ENCODE measurements around the genes SLC8B1 and SDSL.

DNA sequence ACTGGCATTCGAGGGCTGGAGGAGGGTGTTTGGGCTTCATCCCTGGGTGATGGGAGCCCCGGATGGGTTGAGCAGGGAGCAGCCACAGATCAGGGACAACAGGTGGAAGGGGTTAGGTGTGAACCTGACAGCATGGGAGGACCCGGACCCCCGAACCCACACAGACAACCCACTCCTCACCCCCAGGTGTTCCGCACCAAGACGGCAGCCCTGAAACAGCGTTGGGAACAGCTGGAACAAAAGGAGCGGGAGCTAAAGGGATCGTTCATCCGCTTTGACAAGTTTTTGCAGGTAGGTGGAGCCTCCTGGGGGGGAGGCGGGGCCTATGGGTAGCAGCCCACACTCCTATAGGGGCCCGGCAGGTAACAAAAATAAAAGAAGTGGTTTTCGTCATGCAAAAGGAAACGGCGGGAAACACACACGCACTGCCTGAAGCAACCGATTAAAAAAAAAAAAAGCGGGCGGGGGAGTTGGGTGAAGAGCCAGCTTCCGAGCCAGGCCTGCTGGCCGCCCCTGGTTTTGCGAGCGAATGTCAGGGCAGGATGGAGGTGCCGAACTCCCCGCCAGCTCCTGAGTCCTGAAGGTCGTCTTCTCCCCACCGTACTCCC is 3.2 kb downstream of the CFAP73 start:
- PRO-cap, result no peak

DNA sequence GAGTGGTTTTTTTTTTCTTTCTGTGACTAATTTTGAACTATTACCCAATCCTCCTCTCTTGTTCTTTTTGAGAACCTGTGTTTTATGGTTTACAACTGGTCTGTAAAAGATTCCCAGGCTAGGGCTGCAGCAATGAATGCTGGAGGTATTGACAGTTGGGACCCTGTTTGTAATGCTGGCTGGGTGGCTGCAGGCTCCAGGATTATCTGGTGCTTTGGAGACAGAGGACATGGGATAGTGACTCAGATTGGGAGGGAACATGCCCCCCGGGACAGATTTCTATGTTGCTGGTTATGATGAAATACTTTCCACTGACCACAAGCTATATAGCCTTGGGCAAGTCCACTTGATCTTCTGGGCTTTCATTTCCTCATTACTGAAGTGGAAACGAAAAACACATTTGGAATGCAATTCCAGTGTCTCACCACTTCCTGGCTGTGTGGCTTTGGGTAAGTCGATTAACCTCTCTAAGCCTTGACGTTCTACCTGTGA is 6.0 kb downstream of the IQCD start:
- PRO-cap, result no peak

- PRO-cap, result unidirectional peak, plus-strand start at chr12:113231846
Measured at GRCh38 chr12:113231388-113232117, 10.3 kb downstream of the TPCN1 start.

- PRO-cap, result bidirectional peak, plus-strand start at chr12:113245969, minus-strand start at chr12:113245868
Measured at GRCh38 chr12:113245645-113246958, 24.8 kb downstream of the TPCN1 start.

DNA sequence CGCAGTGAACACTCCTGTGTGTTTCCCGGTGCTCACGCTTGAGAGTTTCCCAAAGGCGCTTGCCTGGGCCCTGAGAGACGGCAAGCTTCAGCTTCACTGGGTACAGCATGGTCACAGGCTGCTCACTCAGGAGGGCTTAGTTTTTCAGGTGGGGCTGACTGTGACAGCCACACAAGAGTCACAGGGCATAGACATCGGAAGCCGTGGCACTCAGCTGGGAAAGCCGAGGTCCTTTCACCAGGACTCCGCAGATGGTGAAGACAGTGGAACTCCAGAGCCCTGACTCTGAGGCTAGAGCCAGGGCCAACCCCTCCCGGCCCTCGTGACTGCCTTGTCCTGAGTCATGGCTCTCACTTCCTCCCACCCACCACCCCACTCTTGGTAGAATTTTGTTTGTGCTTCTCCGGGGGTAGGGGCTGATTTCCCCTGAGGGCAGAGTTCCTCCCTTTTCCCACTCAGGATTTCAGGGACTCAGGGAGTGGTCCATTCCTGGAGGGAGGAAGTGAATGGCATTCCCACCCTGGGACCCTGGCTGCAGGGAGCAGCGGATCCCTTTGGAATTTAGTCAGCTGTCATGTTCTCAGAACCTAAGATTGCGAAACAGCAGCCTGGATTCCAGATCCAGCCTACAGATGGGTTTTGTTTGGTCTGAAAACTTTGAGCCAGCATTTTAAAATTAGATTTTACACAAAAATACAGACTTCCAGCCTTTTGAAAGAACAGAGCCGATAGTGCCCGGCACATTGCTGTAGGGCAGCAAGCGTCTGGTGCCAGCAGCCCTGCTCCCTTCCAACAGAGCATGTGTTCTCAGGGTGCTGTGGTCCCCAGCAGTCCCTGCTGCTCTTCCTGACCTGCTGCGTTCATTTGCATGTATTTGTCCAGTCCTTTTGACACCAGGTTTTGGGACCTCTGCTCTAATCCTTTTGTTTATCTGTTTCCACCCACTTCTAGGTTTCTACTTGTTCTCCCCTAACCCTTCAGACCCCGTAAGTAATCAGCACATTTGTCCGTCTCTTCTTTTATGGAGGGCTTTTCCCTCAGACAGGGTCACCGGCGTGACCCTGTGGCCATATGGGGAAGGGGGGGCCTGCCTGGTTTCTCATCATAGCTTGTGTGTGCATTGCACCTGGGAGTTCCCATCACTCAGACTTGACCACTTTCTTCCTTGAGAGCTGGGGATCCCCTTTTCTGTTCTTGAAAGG is 50.8 kb downstream of the TPCN1 start:
- PRO-cap, result no peak

GRCh38 chr12:113334727-113335598 is at the start of gene SLC8B1:
Gene SLC8B1, minus strand, starts transcription at chr12:113335109.
- PRO-cap, result unidirectional peak, minus-strand start at chr12:113335081

GRCh38 chr12:113348879-113349634 is 9.3 kb upstream of the PLBD2 start:
- PRO-cap, result unidirectional peak, minus-strand start at chr12:113349331

- PRO-cap, result no peak
Measured at GRCh38 chr12:113359394-113359975, 1.1 kb downstream of the PLBD2 start.

DNA sequence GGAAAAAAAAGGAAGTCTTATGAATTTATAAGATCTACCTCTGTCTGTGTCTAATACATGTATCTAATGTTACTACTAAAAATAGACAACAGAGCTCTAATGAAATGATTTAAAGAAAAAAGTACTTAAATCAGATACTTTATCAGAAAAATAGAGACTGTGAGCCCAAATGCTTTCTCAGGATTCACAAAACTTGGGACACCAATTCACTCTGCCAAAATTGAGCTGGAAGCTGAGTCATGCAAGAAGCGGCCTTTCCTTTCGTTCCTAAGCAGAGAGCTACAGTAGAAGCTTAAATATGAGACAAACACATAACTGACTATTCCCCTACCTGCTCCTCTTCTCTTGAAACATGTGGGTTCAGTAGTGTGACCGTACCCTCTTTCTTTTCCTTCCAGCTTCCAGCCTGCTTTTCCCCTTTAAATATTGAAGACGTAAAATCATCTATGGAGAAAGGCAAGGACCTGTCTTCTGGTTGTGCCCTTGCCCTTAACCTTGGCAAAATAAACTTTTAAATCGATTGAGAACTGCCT is 4.2 kb upstream of the SDS start:
- PRO-cap, result no peak

DNA sequence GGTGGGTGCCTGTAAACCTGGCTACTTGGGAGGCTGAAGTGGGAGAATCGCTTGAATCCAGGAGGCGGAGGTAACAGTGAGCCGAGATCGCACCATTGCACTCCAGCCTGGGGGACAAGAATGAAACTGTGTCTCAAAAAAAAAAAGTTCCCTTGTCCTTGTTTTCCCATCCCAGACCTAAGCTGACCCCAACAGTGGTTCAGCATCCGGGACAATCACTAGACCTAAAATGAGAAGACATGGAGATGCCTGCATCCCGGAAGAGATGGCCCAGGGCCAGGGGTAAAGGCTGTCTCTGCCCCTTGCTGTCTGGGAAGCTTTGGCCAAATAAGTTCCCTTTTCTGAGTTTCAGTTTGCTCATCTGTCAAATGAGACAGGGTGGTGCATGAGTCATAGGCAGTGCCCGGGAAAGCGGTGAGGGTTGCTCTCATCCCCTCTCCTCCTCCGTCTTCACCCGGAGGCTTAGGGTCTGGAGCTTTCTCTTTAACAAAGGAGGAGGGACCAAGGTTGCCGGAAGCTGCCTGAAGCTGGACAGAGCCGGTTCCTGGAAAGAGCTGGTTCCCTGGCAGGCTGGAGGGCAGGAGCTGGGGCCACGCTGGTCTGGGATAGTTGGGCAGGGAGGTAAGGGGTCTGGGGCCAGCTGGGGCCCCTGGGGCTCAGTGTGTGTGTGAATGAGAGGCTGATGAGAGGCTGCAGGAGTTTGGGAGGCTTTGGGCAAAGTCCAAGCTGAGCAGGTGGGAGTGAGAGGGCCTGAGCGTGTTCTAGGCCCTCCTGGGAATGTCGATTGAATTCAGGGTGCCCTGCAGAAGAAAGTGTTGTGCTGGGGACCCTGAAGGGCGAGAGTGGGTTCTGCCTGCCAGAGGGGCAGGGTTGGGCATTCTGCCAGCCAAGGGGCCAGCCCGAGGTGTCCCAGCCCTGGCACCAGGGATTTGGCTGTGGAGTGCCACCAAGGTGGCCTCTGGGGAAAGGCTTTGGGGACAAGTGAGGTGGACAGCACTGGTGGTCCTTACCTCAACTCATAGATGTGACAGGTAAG is at the start of gene SDSL:
TSS of gene SDSL (plus strand) at position 524 of the 1,036 bp plus-strand sequence.
- PRO-cap, result bidirectional peak, plus-strand start at position 549 of the sequence, minus-strand start at position 452 of the sequence

GRCh38 chr12:113472242-113472674 is 587 bp upstream of the LHX5 start:
- PRO-cap, result no peak

DNA sequence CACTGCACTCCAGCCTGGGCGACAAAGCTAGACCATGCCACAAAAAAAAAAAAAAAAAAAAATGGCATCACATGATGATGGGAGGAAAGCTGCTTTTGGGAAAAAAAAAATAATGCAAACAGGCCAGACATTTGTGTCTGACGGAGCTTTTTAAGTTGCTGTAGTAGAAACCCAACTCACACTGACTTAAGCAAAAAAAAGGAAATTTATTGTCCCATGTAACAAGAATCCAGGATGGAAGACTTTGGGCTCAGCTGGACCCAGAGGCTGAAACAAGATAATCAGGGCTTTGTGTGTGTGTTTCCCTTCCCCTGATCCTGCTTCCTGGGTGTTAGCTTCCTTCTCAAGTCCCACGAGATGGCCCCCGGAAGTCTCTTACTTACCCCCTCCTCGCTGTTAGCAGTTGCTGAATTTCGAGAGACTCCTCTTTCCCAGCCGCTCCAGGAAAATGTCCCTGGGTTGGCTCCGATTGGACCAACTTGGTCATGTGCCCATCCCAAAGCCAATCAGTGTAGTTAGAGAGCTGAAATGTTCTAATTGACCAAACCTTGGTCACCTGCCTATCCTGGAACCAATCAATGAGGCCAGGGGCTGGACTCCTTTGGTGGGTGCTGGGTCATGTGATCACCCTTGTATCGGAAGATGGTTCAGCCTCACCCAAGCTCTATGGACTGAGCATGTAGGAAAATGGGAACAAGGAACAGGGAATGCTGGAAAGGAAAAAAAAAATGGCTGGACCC is 192.7 kb downstream of the RBM19 start:
- PRO-cap, result no peak

- PRO-cap, result no peak
Measured at GRCh38 chr12:114635768-114636315, 48.1 kb downstream of the TBX3 start.

DNA sequence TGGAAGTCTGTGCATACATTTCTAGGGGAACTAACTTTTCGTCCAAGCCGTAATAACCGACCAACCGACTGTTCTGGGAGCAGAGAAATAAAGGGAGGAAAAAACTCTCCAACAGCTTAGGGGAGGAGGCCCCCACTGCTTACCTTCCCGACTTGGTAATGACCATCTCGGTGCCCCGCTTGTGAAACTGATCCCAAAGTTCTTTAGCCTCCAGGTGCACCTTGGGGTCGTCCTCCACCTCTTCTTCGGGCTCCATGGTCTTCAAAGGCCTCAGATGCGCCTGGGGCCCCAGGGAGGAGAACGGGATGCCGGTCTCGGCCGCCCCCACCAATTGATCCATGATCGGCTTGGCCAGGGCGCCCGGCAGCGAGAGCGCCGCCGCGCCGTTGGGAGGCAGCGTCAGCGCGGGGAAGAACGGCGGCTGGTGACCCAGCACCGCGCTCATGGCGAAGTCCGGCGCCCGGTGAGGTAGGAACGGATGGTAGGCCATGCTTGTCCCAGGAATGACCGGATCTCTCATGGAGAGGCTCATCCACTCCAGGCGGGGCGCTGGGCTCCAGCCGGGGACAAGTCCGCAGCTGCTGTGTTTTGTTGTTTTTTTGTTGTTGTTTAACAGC is 1.2 kb downstream of the TBX3 start:
- PRO-cap, result no peak

DNA sequence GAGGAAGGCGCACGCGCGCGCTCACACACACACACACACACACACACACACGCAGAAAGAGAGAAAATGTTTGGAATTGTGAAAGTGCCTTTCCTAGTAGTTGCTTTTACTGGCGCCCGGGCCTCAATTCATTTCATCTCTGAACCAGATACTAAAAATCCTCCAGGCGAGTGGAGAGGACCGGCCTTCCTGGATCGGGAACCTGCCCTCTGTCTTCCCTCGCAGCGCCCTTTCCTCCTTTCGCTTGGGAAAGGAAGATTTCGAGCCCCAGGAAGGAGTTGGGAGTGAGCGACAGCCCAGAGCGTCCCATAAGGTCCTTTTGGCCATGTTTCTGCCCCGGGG is 7.8 kb upstream of the TBX3 start:
- PRO-cap, result no peak

DNA sequence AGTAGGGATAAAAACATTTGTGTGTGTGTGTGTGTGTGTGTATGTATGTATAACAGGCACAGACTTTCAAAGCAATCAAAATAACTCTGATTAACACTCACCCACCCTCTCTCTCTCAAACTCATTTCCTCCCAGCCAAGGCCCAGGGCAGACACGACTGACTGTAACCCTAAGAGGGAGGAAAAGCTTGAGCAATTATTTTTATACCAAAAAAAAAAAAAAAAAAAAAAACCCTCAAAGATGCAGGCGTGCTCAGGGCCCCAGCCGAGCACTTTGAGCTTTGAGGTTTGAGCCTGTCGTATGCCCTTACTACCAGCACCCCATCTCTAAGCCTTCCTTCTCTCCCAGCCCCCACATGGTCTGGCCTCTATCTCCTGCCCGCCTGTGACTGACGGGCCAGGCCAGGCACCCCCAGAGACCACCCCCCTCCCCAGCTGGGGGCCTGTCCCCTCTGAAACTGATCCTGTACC is 62.8 kb upstream of the TBX3 start:
- PRO-cap, result no peak

GRCh38 chr12:115451197-115451644 is 767.2 kb upstream of the TBX3 start:
- PRO-cap, result no peak

DNA sequence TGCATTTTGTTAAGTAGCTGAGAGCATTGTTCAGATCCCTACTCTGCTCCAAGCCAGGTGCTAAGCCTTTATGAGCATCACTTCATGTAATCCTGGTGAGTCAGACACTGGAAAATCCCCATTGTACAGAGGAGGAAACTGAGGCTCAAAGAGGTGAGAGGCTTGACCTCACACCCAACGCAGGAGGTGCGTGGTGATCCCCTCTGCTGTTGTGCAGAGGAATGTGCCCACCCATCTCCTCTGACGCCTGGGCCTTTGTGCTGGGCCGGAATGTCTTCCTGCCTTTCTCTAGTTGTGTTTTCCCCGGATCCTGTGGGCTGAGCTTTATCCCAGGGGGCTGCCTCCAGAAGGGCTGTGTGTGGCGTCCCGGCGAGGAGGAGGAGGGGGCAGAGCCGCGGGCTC is 653.8 kb downstream of the MED13L start:
- PRO-cap, result no peak

DNA sequence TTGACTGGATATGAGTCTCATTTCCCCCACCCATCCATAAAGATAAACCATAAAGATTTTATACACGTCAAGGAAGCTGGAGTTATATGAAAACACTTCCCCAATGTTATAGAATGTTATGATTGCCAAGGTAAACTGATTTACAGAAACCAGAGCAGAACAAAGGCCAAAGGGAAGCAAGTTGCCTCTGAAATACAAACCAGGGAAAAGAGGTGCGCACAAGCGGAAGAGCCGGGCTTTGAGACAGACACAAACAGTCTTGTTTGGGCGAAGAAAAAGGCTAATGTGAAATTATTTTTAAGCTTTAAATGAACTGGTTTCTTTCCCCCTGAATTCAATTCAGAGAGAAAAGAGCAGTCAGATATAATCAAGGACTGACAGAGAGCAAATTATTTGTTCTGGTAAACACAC is 536.7 kb downstream of the MED13L start:
- PRO-cap, result no peak

- PRO-cap, result no peak
Measured at GRCh38 chr12:115756397-115756787, 521.1 kb downstream of the MED13L start.

Data from WTC11 (cell line).